ENCODE measurements around the gene ZNF683.

DNA sequence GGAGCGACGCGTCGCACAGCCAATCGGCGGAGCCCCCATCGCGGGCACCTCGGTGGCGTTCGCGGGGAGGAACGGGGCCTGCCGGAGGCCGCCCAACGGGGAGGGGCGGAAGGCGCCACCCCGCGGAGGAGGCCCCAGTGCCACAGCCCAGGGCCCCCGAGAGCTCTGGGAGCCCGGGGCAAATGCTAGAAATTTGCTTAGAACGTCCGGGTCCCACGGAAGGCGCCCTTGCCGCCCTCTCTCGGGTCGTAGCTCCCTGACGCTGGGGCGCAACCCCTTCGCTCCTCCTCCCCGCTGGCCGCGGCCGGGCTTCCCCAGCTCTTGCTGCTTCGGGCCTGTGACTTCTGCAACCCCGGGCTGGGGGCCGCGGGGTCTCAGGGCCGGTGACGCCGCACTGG lies 258 bp upstream of the RUNX3 start:
- PRO-cap, result bidirectional peak, plus-strand start at position 200 of the sequence, minus-strand start outside the sequence

- PRO-cap, result no peak
These were observed 37.8 kb downstream of the SYF2 start for GRCh38 chr1:25194401-25194970.

DNA sequence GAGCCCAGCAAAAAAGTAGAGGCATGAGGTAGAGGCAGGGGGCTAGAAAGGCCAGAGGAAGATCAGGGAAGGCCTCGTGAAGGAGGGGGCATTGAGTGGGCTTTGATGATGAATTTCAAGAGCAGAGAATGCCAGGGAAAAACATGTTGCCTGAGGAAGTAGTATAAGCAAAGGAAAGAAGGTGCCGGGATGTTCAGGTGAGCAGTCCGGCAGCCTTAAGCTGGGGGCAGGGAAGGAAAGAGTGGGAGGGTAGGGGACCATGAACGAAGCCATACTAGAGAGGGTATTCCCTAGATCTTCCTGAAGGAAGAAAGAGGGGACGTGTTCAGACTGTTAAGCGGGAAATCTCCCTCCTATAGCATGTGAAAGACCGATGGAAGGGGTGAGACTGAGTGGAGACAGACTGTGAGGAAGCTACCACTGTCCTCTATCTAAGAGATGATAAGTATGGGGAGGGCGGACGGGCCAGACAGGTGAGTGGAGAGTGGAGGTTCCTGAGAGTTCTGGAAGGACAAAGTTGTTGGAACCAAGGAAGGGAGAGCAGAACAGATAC lies 49.1 kb upstream of the LDLRAP1 start:
- PRO-cap, result no peak

GRCh38 chr1:25561472-25561867 lies 18.1 kb downstream of the LDLRAP1 start:
- PRO-cap, result no peak

- PRO-cap, result no peak
These were observed 19.2 kb downstream of the LDLRAP1 start for GRCh38 chr1:25562416-25563100.

GRCh38 chr1:25567661-25568357 lies 24.4 kb downstream of the LDLRAP1 start:
- PRO-cap, result unidirectional peak, minus-strand start at chr1:25568067

- PRO-cap, result no peak
These were observed 45.5 kb downstream of the MAN1C1 start for GRCh38 chr1:25661979-25662543.

DNA sequence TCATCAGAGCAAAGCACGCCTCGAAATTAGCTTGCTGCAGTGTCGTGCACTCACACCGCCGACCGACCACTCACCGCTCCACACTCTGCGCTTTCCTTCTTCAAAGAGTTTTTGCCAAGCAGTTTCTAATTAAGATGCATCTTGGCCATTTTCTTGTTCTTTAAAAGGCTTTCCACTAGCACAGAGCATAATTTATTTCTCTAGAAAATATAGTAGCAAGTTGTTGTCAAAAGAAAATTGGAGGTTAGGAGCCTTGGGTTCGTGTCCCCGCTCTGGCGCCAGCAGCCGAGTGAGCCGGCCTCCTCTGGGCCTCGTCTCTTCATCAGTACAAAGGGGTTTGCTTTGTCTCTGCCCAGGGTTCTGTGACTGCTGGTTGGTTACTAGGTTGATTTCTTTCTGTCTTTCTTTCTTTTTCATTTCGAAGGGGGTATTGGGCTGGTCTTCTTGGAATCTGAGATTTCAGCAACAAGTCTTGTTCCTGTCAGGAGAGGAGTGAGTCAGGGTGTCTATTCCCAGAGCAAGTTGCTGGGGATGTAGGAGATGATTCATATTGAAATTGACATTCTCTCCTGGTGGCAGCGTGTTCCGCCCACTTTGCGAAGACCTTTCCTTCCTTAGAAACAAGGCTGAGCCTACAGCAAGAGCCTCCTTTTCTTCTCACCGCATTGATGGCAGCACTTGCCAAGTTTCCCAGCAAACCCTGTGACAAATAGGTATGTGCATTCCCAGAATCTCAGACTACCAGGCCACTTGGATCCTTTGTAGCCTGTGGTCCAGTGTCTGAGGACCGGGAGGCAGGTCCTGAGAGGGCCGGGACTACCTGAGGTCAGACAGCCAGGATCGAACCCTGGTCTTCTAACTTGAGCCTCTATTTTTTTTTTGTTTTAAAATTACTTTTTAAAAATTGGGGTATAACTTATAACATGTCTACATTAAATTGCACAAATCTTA lies 79.2 kb downstream of the MAN1C1 start:
- PRO-cap, result no peak

- PRO-cap, result no peak
These were observed 25.1 kb upstream of the SELENON start for GRCh38 chr1:25774773-25775392.

DNA sequence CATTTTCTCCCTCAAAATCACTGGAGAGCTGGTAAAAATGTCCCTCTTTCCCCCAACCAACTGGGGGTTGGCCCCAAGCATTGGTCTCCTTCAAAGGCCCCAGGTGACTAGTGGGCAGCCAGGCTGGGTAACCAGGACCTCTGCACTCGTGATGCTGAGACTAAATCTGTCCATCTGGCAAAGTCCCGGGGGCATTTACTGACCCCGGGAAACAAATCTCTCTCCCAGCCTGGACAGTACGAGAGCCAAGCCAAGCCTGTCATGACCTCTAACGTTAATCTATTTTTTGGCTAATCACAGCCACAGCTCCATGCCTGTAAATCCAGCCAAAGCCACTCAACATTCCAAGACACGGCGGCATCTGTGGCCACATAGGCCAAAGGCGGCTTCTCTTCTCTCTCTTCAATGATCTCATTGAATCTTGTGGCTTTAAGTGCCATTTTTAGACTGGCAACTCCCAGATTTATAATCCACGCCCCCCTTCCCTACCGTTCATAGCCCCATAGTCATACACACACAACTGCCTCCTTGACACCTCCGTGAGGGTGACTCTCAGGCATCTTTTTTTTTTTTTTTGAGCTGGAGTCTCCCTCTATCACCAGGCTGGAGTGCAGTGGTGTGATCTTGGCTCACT lies 5.8 kb upstream of the SELENON start:
- PRO-cap, result no peak

GRCh38 chr1:25800909-25801433 lies 978 bp downstream of the SELENON start:
- PRO-cap, result no peak

DNA sequence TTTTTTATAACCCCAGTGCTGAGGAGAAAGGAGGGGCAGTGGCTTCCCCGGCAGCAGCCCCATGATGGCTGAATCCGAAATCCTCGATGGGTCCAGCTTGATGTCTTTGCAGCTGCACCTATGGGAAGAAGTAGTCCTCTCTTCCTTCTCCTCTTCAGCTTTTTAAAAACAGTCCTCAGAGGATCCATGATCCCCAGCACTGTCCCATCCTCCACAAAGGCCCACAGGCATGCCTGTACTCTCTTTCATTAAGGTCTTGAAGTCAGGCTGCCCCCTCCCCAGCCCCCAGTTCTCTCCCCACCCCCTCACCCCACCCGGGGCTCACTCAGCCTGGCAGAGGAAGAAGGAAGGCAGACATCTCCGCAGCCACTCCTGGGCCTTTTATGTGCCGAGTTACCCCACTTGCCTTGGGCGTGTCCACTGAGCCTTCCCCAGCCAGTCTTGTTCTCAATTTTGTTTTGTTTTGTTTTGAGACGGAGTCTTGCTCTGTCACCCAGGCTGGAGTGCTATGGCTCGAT lies 2.9 kb upstream of the MTFR1L start:
- PRO-cap, result no peak

GRCh38 chr1:25971332-25971786 lies 26.5 kb downstream of the PAFAH2 start:
- PRO-cap, result no peak

DNA sequence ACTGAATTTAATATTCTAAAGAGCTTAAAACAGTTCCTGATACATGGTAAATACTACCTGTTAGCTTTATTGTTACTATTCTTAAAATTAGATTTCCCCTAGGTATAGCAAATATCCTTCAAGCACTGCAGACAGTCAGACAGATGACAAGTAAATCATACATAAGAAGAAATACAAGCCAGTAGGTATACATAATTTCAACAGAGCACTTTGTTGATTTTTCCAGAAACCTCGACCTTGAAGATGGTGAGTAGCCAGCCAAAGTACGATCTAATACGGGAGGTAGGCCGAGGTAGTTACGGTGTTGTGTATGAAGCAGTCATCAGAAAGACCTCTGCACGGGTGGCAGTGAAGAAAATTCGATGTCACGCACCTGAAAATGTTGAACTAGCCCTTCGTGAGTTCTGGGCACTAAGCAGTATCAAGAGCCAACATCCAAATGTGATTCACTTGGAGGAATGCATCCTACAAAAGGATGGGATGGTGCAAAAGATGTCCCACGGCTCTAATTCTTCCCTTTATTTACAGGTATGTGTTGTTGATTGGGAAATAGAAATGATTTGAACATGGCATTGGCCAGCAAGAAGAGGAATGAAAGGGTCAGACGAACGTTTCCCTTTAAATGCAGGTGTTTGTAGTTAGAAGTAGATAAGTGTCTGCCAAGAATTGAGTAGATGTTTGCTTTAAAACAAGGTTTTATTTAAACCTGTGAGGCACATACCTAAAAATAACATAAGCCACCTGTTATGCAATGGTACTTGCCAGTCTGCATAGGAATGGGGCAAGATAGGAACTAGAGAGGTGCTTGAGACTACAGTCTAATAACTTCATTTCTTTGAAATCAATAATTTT lies 2.7 kb downstream of the PDIK1L start:
- PRO-cap, result no peak

DNA sequence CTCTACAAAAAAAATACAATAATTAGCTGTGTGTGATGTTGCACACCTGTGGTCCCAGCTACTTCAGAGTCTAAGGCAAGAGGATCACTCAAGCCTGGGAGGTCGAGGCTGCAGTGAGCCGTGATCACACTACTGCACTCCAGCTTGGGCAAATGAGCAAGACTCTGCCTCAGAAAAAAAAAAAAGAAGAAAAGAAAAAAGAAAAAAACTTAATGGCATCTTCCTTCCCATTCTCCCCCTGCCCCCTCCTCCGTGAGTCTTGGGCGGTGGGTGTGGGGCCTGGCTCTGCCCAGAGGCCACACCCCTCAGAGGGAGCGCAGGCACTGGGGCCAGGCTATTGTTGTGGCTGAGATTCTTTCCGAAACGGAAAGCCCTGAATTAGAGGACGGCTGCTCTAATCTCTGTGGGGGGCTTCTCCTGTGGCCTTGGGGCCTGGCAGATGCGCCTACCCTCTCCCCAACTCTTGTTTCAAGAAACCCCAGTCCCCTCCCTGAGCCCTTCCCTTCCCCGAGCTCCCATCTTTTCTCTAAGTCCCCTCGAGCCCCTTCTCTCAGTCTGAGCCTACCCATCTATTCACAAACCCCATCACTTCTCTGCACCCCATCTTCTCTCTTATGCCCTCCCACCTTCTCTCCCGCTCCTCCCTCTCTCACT lies 4.1 kb upstream of the FAM110D start:
- PRO-cap, result unidirectional peak, plus-strand start at position 308 of the sequence; unidirectional peak, plus-strand start at position 366 of the sequence

DNA sequence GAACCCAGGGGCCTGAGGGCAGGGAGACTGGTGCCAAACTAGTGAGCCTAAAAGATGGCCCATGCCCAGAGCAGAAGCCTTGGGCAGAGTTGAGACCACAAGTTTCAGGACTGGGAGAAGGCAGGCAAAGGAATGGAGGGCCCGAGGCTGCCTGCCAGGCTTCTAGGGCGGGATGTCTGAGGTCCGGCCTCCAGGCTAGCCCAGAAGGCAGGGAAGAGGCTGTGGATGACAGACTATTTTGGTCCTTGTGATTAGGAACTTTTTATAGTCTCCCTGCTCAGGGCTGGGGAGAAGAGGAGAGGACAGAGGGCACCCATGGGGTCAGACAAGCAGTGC lies 252 bp downstream of the FAM110D start:
- PRO-cap, result no peak

DNA sequence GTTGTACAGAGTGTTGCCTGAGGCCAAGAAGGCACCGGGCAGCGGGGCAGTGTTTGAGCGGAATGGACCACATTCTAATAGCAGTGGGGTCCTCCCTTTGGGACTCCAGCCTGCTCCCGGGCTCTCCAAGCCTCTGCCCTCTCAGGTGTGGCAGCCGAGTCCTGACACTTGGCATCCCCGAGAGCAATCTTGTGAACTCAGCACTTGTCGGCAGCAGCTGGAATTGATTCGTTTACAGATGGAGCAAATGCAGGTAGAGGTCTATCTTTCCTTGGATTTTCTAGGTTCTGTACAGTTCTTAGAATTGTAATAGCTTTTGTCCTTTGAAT lies 21.6 kb downstream of the CEP85 start:
- PRO-cap, result no peak

- PRO-cap, result no peak
These were observed 3.5 kb downstream of the UBXN11 start for GRCh38 chr1:26302724-26303458.

DNA sequence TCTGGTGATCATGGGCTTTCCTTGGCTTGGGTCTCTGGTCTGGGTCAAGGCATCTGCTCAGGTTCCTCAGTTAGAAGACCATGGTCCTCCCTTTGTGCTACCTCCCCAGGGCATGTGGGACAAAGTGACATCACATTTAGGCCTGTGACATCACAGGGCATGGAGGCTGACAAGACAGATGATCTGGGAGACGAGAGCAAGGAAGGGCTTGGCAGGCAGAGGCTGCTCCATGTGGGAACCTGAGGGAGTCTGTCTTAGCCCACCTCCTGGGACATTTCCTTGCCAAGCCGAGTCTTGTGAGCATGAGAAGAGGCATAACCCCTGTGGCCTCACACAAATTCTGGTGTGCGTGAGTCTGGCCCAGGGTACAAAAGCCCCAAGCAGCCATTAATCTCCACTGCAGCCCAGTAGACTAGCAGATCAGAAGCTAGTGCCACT lies at the start of gene ZNF683:
Gene ZNF683 (minus strand): TSS at position 82 of the 438 bp plus-strand sequence.
- PRO-cap, result no peak

- PRO-cap, result no peak
These were observed 1.8 kb upstream of the ZNF683 start for GRCh38 chr1:26374406-26374775.

Data from trachea (tissue), 1 donor.